ENCODE measurements around a stretch of chr16.

- PRO-cap: no peak
Observed at GRCh38 chr16:73050075-73050647, 2.2 kb upstream of the ZFHX3 start.

GRCh38 chr16:73054102-73054559 is 6.2 kb upstream of the ZFHX3 start:
- PRO-cap: no peak

DNA sequence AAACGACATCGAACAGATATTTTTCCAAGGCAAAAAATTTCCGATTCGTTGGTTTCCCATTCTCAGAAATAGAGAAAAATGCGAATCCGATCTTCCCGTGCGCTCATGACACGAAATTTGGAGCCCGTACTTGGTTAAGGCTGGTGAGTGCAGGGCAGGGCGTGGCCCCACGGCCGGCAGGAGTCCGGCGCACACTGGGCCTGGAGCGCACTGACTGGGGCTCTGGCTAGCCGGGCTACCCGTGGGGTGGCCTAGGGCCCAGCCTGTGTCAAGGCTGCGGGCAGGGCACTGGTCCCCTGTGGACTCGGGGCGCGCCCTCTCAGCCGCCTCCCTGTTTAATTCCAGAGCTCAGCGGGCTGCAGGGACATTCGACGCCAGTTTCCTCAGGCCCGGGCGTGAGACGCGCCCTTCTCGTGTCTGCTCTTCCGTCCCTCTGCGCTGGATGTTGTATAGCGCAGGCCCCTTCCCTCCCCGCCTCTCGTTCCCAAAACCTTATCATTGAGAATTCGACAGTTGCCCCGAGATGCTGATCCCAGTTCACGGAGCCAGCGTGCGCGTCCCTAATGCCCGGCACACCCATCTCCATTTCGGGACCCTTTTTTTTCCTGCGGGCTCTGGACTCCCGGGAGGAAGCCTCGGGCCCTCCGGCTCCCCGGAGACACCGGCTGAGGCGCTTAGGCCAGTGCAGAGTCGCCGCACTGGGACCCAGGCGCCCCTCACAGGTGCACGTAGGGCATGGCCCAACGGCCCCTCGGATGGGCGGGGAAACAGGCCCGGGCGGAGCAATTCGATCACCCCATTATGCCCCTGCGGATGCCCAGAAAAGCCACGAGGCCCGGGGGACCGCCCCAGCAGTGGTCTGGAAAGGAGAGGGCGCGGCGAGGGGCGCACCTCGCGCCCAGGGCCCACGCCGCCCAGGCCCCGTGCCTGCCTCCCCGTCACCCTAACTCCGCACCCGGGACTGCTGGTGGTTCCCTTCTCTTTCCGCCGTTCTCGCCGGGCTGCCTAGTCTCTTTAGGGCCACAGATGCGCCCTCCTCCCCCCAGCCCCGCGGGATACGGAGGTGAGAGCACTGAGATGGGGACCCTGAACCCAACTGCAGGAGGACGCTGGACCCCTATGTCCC is 18.3 kb upstream of the ZFHX3 start:
- PRO-cap: no peak

DNA sequence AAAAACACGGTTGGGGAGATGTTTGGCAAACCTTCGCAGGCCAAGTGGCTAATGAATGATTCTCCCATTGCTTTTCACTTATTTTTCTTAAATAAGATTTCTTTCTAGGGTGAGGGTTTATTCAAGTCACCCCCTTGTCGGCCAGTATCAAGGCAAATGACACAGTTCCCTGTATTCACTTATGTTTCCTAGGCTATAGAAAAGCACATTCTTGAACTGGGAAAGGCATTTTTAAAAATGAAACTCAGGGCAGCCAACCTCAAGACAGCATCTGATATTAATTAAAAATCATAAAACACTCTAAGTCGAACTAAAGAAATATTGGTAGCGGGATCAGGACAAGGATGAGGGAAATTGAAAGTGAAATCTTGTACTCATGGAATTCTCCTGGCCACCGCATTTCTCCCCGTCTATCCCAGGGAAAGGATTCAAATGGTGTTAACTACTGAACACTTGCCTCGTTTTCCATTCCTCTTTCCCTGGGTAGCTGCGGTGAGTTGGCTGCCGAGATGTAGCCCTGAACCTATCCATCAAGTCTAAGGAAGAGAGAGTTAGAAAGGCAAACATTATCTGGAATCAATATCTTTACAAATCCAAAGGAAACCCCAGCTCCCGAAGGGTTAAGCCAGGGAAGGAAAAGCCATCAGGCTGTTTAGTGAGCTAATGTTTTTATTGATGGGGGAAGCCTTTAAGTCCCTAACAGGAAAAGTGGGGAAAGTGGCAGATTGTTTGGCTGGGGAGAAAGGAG is 96.1 kb upstream of the ZFHX3 start:
- PRO-cap: no peak

- PRO-cap: bidirectional peak, plus-strand start at chr16:73232781, minus-strand start at chr16:73232600
Observed at GRCh38 chr16:73231765-73233070, 184.3 kb upstream of the ZFHX3 start.

- PRO-cap: no peak
Observed at GRCh38 chr16:73483463-73484052, 435.6 kb upstream of the ZFHX3 start.

GRCh38 chr16:74296932-74297407 is 356 bp downstream of the PSMD7 start:
- PRO-cap: no peak

DNA sequence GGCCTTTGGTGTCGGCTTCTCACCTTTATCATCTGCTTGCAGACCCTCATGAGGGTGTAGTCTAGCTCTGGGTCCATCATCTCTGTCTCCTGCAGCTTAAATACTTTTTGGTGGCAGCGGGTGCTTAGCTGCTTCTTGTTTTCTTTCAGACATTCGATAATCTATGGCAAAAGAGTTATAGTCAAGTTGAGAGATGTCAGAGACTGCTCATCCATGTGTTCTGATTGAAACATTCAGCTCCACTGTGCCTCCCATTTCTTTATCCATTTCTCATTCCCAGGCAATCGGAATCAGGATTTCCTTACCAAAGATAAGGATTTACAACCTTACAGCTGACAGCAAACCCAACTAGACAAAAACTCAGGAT is 44.4 kb upstream of the CLEC18B start:
- PRO-cap: no peak

DNA sequence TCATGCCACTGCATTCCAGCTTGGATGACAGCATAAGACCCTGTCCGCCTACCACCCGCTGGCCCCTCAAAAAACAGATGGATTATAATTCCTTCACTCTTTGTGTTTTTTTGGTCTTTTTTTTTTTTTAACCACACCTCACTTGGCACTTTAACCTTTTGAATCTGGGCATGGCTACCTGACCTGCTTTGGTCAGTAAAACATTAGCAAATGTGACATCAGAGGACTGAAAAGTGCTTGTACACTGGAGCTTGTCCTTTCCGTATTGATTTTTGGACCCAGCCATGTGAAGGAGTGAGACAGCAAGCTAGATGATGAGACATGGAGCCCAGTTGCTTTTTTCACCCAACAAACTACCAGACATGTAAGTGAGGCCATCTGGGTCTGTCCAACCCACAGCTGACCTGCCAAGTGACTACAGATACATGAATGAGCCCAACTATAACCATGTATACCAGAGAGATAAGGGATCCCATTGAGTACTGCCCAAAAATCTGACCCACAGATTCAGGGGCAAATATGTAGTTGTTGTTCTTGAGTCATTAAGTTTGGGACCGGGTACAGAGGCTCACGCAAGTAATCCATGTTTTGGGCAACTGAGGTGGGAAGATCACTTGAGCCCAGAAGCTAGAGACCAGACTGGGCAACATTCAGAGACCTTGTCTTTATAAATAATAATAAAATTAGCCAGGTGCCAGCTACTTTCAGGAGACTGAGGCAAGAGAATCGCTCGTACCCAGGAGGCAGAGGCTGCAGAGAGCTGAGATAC is 35.9 kb downstream of the GLG1 start:
- PRO-cap: no peak

DNA sequence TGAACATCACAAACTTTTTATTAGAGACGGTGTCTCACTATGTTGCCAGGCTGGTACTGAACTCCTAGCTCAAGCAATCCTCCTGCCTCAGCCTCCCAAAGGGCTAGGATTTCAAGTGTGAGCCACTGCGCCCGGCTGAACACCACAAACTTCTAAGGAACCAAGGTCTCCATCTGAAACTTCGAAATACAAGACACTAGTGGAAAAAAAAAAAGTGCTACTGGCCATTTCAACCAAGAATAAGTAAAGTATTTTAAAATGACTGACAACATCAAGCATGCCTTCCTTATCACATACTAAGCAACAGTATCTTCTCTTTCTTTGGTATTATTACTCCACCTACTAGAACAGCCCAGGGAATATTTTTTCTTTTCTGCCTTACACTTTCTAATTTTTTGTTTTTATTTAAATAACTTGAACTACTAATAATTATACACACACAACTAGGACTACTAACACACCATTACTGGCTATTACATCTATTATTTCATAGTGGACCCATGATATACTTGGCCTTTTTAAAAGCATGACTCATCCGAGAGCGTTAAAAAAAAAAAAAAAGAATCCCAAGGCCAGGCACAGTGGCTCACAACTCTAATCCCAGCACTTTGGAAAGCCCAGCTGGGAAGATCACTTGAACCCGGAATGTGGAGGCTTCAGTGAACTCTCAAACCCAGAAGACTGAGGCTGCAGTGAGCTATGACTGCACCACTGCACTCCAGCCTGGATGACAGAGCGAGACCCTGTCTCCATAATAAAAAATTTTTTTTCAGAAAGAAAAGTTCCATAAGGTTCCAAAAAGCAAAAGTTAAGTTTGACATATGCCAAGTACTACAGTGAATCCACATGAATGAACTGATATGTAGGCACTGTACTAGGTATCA is 3.2 kb downstream of the GLG1 start:
- PRO-cap: no peak

- PRO-cap: no peak
Observed at GRCh38 chr16:74607335-74607830, 469 bp upstream of the GLG1 start.

DNA sequence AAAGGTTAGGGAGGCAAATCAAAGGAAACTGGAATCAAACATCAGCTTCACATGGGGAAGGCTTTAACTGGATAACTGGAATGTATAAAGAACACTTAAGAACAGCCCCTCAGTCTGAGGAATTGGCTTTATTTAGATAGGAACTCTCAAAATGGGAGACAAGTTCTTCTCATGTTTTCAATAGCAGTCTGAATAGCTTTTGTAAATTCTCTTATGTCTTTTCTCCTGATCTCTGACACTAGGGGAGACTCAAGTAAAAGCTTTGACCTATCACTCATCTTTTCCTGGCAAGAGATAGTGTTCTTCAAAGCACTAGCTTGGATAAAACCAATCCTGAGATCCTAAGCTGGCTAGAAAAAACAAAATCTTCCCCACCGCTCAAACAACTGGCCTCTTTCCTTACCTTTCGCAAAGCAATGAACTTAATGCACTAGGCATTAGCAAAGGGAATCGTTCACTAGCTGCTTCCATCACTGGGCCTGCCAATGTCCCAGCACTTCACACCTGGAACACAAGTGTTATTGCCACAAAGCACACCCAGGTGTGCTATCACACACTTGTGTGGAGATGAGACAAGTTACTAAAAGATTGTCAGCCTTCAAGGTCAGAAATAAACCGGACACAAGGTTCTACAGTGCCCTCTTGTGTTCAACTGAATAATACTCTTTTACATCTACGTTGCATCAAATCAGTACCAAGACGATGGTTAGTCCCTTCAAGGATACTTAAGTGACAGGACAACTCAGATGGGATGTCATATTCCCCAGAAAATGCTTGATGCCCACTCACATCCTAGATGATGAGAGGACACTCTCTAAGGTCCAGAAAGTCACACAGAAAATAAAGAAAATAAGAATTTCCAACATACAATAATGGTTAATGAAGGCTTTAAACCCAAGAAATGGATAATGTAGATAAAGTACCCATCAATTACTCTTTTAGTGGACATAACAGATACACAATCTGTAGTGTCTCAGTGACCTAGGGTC is 16.2 kb upstream of the GLG1 start:
- PRO-cap: no peak

- PRO-cap: no peak
Observed at GRCh38 chr16:74734008-74734920, 33.6 kb upstream of the MLKL start.

- PRO-cap: bidirectional peak, plus-strand start at chr16:74743901, minus-strand start at chr16:74743726
Observed at GRCh38 chr16:74743526-74744410, 30.9 kb downstream of the FA2H start.

GRCh38 chr16:74906731-74907300 is 78.1 kb downstream of the WDR59 start:
- PRO-cap: unidirectional peak, minus-strand start at chr16:74907223

DNA sequence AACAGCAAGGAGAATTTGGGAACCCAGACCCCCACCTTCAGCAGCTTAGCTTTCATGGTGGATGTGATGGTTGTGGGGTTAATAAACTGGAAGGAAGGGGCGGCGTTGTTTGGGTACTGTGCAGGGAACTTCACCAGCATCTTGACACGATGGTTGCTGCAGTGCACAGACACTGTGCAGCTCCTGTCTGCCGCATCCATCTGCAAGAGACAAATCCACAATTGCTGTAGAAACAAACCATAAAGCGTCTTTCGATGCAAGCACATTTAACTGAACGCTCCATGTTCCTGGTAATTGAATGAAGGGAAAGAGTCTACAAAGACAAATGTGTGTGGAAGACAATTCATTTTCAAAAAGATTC is 72.8 kb downstream of the WDR59 start:
- PRO-cap: no peak

DNA sequence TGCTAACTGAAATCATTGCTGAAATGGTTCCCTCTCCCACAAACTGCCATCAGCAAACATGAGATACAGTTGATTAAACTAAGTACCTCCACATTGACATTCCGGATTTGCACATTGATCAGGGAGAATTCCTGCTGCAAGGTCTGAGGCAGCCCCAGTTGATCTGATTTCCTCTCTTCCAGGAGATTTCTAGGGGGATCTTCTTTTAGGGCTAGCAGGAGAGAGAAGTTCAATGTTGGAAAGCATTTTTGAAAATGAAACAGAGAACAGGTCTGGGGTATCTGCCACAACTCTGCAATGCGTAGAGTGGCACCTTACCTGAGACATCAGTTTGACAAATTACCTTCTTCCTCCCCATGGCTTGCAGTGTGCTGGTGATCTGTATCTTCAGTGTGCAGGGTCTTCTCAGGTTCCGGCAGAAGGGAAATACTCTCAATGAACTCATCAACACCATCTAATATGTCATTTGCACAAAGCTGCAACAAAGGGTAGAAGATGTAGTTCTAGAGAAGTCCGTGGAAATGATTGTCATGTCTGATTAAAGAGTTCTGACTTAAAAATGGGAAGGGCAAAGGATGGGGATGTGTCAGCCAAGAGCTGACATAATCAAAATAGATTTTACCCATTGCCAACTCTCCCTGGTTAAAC is 69.0 kb downstream of the WDR59 start:
- PRO-cap: no peak

DNA sequence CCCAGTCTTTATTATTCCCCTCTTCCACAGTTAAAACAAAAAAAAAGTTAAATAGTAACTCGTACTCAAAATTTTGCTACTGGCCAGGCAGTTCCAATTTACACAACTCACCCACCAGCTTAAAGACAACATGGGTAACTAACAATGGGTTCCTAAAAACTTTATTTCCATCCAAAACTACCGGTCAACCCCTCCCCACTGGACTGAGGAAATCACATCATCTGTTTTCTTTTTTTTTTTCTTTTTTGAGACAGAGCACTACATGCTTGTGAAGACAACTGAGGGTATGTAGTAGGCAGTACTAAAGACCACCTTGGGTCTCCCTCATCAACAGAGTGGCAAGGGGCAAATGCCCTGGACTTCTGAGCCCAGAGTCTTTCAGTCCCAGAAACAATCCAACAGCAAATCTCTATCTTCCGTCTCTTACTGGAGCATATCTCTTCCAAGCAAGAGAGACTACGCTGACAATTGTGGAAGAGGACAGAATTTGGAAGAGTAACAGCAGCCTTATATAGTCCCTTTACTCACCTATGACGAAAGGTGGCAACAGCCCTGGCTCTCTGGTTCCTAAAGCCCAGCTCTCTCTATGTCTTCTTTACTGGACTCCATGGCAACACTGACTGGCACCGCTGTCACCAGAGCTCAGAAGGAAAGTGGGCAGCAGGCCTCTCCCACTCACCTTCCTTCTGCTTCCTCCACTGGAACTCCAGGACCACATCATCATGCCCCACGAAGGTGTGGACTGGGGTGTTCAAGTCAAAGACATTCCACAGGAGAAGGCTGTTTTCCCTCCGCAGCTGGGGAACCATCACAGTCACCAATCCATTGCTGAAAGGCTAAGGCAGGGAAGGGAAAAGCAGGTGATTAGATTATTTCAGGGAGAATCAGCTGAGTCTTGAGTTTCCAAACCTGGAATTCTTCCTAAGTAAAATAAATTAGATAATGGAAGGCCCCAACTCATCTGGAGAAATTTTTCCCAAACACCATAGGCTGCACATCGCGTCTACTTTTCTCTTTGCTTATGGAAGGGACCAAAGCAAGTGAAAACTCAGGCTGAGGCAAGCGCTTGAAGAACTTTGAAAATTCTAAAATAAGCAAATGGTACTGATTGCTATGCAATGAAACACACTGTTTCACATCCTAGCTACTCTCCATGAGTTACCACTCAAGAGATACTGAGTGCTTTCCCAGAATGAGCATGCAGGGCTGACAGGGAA is 63.2 kb downstream of the WDR59 start:
- PRO-cap: no peak

- PRO-cap: no peak
Observed at GRCh38 chr16:75107771-75108365, 8.7 kb downstream of the LDHD start.

DNA sequence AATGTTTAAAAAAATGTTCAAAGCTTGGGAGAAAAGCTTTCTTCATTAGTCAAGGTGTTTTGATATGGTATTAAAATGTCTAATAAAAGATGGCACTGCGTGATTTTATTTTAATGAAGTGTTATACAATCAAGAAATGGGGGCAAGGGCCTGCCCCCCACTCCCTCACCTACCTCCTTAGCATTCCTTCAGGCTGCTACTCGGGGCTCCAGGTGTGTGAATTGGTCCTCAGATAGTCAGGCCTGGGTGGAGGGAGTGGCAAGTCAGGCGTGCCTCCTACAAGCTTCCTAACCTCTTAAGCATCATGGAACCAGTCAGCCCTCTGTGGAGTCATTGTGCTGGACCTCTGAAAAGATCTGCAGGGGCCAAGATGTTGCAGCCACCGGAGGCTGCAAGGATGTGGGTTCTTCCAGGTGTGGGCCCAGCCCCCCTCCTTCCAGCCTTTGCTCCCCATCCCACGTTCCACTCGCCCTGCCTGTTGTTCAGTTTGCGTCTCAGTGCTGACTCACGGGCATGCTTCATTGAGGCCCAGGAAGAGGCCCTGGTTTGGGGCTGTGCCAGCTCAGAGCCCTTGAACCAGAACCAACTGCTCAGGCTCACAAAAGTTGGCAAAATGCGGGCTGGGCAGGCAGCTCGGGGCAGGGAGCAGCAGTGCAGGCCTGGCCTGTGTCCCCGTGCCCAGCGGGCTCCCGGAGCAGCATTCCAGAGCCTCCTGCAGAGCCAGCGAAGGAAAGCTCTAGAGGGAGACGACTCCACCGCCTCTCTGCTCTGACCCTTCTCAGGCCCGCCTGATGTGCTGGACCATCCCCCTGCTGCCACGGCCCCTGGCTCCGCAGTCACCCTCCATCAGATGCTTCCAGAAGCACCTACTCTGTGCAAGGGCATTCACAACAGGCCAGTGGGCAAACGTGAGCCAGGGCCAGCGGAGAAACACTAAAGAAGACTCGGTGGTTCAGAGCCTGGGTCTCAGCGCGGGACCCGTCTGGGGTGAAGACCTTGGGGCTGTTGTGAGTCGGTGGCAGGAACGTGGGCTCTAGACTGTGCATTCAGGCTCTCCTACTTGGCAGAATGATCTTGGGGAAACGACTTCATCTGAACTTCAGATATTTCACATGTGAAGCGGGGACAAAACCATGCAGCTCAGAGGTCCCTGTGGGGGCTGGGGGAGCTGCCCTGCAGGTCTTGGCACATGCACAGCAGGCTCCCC is 7.6 kb downstream of the LDHD start:
- PRO-cap: no peak